LNCaP clone FGC (cell line): ENCODE measurements around a stretch of chr6.

GRCh38 chr6:155253270-155253966 is 10.4 kb upstream of the CLDN20 start:
- RRBS, 2 experiments: no CpG with 5 or more reads among the region's 1 CpG

- RRBS, 2 experiments: no CpG with 5 or more reads among the region's 3 CpGs
These were observed 497.9 kb upstream of the ARID1B start for GRCh38 chr6:156279132-156279808.

- RRBS, 2 experiments: no CpG with 5 or more reads among the region's 17 CpGs
These were observed 56.0 kb upstream of the ARID1B start for GRCh38 chr6:156720945-156721820.

DNA sequence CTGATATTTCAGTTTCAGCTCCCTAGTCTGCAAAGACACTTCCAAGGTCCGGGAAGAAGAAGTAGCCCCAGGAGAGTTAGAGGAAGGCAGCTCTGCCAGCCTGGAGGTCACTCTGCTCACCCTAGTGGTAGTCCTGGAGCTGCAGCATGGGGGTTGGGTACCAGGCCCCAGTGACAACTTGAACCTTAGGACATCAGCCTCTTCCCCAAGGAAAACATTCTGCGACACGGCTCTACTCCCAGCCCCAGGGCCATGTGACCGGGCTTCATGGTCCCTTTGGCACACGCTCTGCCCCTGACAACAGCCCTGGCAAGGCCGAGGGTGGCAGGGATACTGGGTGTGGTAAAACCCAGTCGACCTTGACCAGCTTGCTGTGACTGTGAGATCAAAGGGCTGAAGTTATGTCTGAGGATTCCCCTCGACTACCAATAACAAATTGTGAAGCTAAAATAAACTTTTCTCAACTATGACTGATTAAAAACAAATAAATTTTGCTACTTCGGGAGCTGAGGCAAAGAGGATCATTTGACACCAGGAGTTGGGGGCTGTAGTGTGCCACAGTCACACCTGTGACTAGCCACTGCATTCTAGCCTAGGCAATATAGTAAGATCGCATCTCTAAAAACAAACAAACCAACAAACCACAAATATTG is 24.4 kb upstream of the ARID1B start:
- RRBS, 2 experiments: no CpG with 5 or more reads among the region's 10 CpGs

DNA sequence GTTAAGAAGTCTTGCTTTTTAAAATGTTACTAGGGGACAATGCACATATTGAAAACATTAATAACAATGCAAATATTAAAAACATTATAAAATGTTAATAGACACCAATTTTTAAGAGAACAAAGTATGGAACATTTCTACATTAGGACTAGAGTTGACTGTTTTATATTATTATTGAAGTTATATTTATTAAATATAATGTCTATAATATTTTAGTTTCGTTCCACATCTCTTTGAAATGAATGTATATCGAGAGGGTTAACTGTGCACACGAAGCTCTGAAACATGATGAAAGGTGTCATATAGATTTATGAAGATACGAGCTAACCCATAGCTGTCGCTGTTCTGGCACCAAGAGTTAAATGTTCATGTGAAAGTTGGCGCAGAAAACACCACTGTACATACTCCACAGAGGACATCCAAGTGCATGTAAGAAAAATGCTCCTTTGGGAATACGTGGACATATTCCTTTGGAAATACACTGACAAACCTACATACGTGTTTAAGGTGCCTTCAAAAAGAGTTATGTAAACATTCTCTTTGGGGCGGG is 892 bp upstream of the ARID1B start:
- RRBS, 2 experiments: no CpG with 5 or more reads among the region's 9 CpGs

DNA sequence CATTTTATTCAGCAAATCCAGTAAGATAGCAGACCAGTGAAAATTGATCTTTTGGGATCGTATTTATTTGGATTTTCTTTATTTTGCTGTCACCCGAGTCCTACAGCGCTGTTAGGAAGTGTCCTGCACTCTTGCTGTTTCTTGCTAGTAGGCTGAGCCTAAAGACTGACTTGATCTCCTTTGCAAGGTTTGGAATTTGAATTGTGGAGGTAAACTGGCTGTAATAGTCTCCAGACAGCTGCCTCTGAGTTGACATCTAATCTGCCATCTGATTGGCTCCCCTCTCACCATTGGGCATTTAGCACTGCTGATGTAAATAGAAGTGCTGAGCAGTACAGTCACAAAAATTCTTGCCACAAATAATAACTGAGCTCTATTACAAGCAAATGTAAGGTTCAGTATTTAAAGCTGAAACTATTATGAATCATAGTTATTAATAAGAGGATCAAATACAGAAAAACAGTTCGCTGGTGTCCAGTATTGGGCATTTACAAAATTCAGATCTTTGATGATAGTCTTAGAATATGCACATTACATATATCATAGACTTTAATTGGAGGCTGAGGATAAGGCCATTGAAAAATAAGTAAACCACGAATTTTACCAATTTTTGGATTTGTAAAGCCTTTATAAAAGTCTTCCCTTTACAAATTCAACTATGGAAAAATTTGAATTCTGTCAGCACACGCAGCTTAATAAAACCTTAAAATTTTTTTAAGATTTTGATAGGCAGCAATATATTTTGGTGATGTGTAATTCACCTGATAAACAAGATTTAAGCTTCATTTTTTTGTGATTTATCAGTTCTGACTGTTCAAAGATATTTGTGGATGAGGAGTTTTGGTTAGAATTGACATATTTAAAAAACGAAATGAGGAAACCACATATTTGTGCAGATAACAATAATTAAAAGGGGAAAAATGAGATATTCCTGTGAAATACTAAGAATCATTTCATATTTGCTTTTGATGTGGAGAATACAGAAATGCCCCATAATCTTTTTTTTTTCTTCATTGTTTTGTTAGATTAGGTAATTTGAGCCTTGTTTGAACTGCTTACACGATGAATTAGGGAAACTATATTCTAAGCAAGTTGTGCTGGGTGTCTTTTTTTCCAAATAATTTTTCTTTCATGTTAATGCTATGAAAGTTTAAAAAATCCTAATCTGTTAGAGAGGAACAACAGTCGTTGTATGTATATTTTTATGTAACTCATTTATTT is 3.5 kb downstream of the ARID1B start:
- RRBS, 2 experiments: no CpG with 5 or more reads among the region's 9 CpGs

GRCh38 chr6:156980857-156981516 is 203.8 kb downstream of the ARID1B start:
- RRBS, 2 experiments: no CpG with 5 or more reads among the region's 2 CpGs

- RRBS, 2 experiments: no CpG with 5 or more reads among the region's 3 CpGs
These were observed 233.5 kb downstream of the ARID1B start for GRCh38 chr6:157010631-157011177.

GRCh38 chr6:157029818-157030502 is 252.8 kb downstream of the ARID1B start:
- RRBS, 2 experiments: no CpG with 5 or more reads among the region's 8 CpGs

DNA sequence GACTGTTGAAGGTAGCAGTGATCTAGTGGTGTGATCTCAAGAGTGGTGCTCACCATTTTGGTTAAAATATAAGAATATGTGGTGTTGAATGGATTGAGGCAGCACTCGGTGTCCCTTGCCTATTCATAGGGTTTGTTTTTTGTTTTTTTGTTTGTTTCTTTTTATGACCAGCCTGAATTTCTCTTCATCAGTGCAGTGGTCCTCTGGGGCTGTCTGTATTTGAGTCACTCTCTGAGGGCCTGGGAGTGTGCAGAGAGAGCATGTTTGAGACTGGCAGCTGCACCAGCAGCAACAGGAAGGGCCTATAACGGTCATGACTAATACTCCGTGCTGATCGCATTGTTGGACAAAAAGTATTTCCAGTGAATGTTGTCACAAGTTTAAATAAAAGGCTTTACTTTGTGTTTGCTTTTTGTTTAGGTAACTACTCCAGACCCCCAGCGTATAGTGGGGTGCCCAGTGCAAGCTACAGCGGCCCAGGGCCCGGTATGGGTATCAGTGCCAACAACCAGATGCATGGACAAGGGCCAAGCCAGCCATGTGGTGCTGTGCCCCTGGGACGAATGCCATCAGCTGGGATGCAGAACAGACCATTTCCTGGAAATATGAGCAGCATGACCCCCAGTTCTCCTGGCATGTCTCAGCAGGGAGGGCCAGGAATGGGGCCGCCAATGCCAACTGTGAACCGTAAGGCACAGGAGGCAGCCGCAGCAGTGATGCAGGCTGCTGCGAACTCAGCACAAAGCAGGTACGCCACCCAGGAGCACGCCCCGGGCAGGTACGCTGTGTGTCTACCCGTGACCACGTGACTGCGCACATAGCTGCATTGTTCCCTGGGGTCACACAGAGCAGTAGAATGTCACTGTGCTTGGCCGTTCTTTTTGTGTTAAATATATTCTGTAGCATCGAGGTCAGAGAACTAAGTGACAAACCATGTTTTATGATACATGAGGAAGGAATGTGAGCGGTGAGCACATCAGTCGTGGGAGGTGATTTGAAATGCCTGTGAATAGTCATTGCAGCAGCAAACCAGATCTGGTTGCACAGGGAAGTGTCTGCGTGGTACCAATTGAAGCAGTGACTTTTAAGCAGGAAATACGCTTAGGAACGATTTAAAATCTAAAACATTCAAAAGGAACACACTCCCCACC is 174.7 kb downstream of the TMEM242 start:
- RRBS, 2 experiments: no CpG with 5 or more reads among the region's 26 CpGs

GRCh38 chr6:157326795-157327276 is 3.5 kb upstream of the TMEM242 start:
- RRBS, 2 experiments: no CpG with 5 or more reads among the region's 4 CpGs

DNA sequence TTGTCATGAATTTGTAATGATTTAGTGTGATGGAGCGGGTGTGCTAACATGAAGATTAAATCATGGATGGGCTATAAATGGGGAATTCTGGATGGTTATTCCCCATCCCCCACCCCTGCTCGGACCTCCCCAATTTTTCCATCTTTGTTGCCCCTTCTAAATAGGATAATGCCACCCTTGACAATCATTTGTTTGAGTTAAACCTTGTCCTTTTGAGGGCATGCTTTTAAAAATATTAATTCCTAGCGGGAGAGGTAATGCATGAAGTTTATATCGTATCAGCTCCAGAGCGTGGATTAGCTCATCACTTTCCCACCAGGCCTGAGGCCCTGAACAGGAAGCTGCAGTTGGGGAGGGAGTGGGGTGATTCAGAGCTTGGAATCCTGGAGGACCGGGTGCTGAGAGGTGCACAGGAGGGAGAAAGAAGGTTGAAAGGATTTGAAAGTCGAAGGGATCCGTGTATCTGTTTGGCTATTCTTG is 24.9 kb downstream of the ZDHHC14 start:
- RRBS, 2 experiments: no CpG with 5 or more reads among the region's 8 CpGs

- RRBS, 2 experiments: 95% methylated on average over 4 of the region's 22 CpGs
These were observed 211.5 kb downstream of the ZDHHC14 start for GRCh38 chr6:157592353-157593034.

- RRBS, 2 experiments: no CpG with 5 or more reads among the region's 13 CpGs
These were observed 192.5 kb upstream of the SNX9 start for GRCh38 chr6:157630263-157631215.

- RRBS, 2 experiments: no CpG with 5 or more reads among the region's 5 CpGs
These were observed 105.5 kb upstream of the SNX9 start for GRCh38 chr6:157717572-157717936.

- RRBS, 2 experiments: no CpG with 5 or more reads among the region's 12 CpGs
These were observed 70.4 kb upstream of the SNX9 start for GRCh38 chr6:157752519-157753238.

- RRBS, 2 experiments: no CpG with 5 or more reads among the region's 4 CpGs
These were observed 66.8 kb downstream of the SNX9 start for GRCh38 chr6:157889727-157890397.

DNA sequence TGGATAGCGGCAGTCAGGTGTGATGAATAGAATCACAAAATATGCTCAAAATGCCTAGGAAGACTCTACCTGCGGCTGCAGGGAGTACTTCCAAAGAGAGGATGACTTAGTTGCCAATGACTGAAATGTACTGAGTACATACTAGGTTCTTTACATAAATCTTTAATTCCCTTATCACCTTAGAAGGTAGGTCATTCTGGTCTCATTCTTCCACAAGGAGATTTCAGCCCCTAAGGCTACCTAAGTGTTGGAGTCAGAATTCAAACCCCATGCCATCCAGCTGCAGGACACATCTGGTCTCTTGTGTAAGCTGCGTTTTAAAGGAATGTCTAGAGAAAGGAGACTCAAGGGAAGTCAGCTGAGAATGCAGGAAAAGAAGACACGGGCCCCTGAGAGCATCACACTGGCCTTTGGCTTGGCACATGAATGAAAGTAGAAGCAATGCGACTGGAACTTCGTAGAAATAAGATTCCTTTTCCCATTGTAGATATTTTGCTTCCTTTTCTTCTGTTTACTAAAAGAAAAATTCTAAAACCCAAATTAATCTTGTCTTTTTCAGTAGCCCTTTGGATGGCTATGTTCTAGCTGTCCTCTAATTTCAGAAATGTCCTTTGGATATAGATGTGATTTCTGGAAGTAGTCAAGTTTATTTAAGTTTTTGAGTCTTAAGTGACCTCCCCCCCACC is 76.7 kb upstream of the SYNJ2 start:
- RRBS, 2 experiments: no CpG with 5 or more reads among the region's 6 CpGs

DNA sequence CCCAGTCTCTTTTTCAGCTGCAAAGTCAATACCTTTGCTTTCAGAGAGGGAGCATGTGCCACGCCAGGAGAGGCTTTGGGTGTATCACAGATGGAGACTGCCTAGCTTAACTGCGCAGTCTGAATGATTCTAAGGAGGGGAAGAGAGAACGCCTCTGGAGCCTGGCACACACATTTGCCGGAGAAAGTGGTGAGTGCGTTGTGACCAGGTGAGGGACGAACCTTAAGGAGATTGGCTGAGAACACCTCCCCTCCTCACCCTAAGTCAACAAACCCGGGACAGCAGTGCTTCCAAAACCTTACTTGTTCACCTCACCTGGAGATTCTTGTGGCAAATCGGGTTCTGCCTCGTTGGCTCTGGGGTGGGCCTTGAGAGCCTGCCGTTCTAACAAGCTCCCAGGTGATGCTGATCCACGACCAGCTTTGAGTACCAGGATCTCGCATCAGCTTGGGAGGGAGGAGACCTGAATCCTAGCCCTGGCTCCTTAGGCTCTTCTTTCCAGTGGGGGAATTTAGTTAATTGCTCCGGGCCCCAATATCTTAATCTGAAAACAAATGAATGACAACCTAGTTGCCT is 9.4 kb downstream of the SYNJ2 start:
- RRBS, 2 experiments: 15 to 28% methylated on average over 3 of the region's 13 CpGs

DNA sequence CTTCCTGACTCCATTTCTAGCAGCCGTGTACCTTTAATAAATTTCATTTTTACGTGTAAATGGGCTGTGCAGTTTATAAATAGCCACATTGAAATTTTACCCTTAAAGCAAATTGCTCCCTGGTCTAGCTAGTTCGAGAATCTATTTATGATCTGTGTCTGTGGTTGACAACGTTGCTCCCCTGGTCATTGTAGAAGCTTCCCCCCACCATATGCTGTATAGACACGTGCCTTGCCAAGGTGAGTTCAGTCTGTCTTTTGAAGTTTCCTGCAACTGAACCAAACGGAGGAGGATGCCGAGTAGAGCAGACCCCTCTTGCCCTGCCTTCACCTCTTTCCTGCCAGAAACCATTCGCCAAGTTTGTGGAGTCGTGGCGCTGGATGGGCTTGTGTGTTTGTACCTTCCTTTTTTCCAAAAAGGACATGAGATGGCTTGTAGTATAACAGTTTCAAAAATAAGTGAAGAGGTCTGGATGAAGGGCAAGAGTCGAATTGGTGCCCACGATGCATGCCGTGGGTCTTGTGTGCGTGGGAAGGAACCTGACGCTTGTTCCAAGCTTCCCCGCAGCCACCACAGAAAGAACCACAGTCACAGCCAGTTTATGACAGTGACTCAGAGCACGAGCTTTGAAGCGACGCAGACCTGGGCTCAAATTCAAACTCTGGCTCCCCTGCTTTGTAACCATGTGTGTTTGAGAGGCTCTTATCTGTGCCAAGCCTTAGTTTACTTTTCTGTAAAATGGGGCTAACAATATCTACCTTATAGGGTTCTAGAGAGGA is 65.2 kb downstream of the SYNJ2 start:
- RRBS, 2 experiments: no CpG with 5 or more reads among the region's 19 CpGs